SK-MEL-5 (cell line): ENCODE results near the gene SLC24A4.

GRCh38 chr14:91332668-91333115, 84.9 kb downstream of the CCDC88C start:
RAMPAGE:
- cytosol, long total RNA = no peak
- long total RNA = no peak
- nucleus, long total RNA = no peak

GRCh38 chr14:91350753-91351644, 66.6 kb downstream of the CCDC88C start:
RAMPAGE:
- cytosol, long total RNA = no peak
- long total RNA = no peak
- nucleus, long total RNA = no peak

DNA sequence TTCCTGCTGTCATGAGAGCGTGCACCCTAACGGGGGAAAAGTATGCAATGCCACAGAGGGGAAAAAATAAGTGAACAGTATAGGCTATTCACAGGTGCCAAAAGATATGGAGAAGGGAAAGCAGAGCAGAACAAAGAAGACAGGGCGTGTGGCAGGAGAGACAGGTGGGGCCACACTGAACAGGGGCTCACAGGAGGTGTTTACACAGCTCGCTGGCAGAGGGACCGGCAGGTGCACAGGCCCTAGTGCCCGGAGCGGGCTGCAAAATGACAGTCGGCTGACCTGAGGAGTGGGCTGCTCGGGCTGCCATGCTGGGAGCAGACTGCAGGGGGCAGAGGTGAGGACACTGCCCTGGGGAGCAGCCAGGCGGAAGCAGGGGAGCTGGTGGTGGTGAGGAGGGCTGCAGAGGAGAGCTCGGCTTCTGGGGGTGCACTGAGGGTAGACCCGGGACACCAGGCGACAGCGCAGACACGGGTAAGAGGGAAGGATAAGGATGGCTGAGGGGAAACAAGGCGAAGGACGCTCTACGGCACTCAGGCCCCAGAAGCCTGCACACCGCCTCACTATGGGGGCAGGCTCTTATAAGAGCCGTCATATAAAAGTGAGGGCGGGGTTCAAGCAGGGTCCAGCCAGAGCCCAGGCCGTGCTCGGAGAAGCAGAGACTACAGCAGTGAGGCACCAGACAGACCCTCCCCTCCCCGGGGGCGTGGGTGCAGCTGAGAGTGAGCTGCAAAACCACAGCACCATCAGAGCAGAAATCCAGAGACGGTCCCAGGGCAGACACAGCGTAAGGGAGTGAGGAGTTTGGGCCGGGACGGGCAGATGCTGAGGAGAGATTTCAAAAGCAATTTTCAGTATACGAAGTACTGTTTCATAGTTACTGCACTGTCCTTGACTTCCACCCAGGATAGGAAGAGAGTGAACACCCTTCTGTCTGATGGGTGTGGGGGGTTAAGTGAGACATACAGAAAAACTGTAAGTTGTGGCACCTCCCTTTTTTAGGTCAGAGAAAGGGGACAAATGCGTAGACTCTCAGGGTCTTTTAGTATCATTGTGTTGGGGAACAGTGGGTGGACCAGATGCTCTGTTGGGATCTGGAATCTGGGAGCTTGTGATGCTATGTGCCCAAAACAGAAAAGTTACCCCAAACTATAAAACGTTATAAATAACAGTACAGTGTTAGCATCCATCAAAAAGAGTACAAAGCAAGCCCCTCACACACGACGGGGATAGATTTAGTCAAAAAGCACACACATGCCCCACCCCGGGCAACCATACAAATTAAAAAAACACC, 62.4 kb downstream of the CCDC88C start:
RAMPAGE:
- cytosol, long total RNA = no peak
- long total RNA = no peak
- nucleus, long total RNA = no peak

DNA sequence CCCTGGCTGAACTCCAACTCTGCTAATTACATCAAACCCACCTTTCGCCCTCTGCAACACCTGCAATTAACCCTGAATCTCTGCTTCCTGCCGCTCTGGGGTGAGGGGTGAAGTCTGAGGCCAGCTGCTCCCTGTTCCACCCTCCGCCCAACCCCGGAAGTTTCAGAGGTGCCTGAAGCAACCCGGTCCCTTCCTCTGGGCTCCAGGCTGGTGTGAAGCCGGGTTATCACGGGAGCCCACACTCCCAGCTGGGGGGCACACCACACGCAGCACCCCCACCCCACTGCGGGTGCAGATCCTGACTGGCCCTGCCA, 20.1 kb downstream of the CCDC88C start:
RAMPAGE:
- cytosol, long total RNA = no peak
- long total RNA = no peak
- nucleus, long total RNA = no peak

GRCh38 chr14:91411279-91411566, 6.4 kb downstream of the CCDC88C start:
RAMPAGE:
- cytosol, long total RNA = no peak
- long total RNA = no peak
- nucleus, long total RNA = no peak

RAMPAGE:
- cytosol, long total RNA = no peak
- long total RNA = no peak
- nucleus, long total RNA = no peak
These were observed 539 bp upstream of the PPP4R3A start for GRCh38 chr14:91510734-91510963.

GRCh38 chr14:91744184-91744690, 12.4 kb upstream of the CATSPERB start:
RAMPAGE:
- cytosol, long total RNA = no peak
- long total RNA = no peak
- nucleus, long total RNA = no peak

GRCh38 chr14:91831401-91831827, 35.9 kb downstream of the TC2N start:
RAMPAGE:
- cytosol, long total RNA = no peak
- long total RNA = no peak
- nucleus, long total RNA = no peak

GRCh38 chr14:91889200-91890219, 22.2 kb upstream of the TC2N start:
RAMPAGE:
- cytosol, long total RNA = no peak
- long total RNA = no peak
- nucleus, long total RNA = no peak

GRCh38 chr14:91891019-91891450, 23.7 kb upstream of the TC2N start:
RAMPAGE:
- cytosol, long total RNA = no peak
- long total RNA = no peak
- nucleus, long total RNA = no peak

DNA sequence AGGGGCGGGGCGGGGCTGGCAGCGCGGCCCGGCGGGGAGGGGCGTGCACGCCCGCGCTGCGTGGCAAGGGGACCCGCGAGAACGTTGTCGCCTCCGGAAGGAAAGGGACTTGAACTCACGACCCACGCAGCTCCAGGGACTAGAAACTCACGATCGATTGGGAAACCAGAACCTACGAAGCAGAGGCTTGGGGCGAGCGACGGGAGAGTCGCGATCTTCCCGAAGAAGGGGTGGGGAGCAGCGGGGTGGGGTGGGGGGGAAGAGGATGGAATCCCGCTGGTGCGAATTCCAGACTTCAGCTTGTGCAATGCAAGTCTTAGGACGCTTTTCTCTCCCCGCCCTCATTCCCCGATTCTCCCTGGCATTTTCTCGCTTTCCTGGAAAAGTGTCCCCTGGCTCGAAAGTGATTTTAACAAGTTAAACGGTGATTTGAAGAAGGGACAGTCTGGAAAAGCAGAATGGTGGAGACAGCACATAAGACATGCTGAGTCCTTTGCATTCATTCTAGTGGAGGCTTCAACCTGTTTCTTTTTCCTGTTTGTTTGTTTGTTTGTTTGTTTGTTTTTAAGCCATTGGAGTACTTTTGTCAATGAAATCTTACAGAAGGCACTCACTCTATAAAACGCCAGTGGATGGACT, 384 bp upstream of the FBLN5 start:
RAMPAGE:
- cytosol, long total RNA = no peak
- long total RNA = no peak
- nucleus, long total RNA = no peak

GRCh38 chr14:92003301-92004144, 36.3 kb downstream of the TRIP11 start:
RAMPAGE:
- cytosol, long total RNA = no peak
- long total RNA = no peak
- nucleus, long total RNA = no peak

DNA sequence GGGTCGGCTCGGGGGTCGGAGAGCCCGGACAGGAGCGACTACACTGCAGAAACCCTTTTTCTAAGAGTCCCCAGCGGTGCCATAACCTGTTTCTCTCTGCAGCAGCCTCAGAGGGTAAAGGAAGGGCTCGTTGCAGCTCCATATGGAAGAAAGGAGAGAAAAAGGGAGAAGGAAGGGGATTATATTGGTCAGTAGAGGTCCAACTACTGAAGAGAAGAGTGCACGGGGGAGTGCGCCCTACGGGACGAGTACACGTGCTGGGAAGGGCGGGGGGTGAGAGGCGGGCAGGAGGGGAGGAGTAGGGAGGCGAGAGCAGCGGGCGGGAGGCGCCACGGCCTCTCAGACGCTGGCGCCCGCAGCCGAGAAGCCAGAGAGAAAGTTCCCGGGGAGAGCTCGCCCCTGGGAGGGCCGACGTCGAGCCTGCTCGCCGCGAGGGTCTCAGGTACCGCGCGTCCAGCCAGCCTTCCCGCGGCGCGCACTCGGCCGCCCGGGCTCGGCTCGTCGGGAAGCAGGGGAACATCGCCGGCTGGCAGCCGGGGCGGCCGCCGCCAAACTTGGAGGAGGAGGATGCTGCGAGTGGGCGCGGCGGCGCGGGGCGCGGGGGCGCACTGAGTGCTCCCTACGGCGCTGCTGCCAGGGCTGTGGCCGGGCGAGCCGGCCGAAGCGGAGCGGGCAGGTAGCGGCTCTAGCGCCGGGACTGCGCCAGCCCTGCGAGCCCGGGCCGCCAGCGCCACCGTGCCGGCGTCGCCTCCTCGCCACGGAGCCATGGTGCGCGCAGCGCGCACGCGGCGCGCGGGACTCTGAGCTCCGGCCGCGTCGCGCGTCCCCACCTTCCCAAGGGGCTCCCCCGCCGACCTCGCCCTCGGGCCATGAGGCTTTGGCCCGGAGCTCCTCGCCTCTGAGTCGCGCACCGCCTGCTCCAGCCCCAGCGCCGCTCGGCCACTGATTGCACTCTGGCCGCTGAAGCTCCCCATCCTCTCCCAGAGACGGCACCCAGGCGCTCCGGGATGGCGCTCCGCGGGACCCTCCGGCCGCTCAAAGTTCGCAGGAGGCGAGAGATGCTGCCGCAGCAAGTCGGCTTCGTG, at the start of gene SLC24A4:
TSS of gene SLC24A4 (plus strand) at position 342 of the 1,085 bp plus-strand sequence.
RAMPAGE:
- cytosol, long total RNA = no peak
- long total RNA = no peak
- nucleus, long total RNA = no peak

RAMPAGE:
- cytosol, long total RNA = no peak
- long total RNA = no peak
- nucleus, long total RNA = no peak
These were observed 40.0 kb upstream of the RIN3 start for GRCh38 chr14:92473581-92474056.

GRCh38 chr14:92494214-92494848, 19.2 kb upstream of the RIN3 start:
RAMPAGE:
- cytosol, long total RNA = no peak
- long total RNA = no peak
- nucleus, long total RNA = no peak

DNA sequence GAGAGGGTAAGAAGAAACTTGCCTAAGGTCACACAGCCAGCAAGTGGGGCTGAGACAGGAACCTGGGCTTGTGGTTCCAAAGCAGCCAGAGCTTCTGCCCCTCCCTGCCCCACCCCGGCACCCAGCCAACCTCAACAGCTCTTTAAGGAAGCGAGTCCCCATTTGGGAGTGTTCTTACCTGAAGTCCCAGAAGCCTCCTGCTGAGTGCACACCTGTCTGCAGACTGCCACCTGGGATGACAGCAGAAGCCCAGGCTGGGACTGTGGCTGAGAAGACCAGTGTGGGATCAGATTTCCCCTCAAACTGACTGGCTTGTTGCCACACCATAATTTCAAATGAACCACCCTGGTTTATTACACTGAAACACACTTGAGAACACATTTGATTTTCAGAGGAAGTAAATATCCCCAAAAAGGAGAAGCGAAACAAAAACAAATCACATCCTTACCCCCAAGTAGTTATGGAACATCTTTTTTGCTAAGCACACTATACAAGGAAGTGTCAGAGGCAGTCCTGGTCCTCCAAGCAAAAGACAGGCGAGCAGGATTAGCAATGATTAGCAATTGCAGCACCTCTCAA, 6.3 kb upstream of the RIN3 start:
RAMPAGE:
- cytosol, long total RNA = no peak
- long total RNA = no peak
- nucleus, long total RNA = no peak

GRCh38 chr14:92527716-92528068, 14.1 kb downstream of the RIN3 start:
RAMPAGE:
- cytosol, long total RNA = no peak
- long total RNA = no peak
- nucleus, long total RNA = no peak

RAMPAGE:
- cytosol, long total RNA = no peak
- long total RNA = no peak
- nucleus, long total RNA = no peak
These were observed 89.7 kb downstream of the RIN3 start for GRCh38 chr14:92603303-92603655.

DNA sequence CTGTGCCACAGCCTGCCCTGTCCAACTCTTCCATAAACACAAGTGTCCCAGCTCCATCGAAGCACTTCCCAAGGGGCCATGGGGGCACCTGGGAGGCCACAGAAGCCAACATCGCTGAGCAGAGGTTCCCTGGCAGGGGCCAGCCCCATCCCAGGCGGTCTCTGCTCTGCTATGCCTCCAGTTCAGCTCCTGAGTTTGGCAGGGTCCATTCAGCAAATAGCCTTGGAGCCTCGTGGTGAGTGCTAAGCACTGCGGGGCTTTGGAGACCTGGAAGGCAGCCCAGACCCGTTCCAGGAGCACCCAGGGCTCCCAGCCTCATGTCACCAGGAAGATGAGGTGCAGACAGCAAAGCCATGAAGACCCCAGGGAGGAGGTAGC, 109.6 kb downstream of the LGMN start:
RAMPAGE:
- cytosol, long total RNA = no peak
- long total RNA = no peak
- nucleus, long total RNA = no peak

GRCh38 chr14:92692556-92692871, 55.9 kb downstream of the LGMN start:
RAMPAGE:
- cytosol, long total RNA = no peak
- long total RNA = no peak
- nucleus, long total RNA = no peak